Progenitor cell of endocrine pancreas (in vitro differentiated cells): ENCODE measurements around a stretch of chr16.

GRCh38 chr16:84302567-84303530 lies 8.2 kb downstream of the WFDC1 start:
- PRO-cap: no peak

DNA sequence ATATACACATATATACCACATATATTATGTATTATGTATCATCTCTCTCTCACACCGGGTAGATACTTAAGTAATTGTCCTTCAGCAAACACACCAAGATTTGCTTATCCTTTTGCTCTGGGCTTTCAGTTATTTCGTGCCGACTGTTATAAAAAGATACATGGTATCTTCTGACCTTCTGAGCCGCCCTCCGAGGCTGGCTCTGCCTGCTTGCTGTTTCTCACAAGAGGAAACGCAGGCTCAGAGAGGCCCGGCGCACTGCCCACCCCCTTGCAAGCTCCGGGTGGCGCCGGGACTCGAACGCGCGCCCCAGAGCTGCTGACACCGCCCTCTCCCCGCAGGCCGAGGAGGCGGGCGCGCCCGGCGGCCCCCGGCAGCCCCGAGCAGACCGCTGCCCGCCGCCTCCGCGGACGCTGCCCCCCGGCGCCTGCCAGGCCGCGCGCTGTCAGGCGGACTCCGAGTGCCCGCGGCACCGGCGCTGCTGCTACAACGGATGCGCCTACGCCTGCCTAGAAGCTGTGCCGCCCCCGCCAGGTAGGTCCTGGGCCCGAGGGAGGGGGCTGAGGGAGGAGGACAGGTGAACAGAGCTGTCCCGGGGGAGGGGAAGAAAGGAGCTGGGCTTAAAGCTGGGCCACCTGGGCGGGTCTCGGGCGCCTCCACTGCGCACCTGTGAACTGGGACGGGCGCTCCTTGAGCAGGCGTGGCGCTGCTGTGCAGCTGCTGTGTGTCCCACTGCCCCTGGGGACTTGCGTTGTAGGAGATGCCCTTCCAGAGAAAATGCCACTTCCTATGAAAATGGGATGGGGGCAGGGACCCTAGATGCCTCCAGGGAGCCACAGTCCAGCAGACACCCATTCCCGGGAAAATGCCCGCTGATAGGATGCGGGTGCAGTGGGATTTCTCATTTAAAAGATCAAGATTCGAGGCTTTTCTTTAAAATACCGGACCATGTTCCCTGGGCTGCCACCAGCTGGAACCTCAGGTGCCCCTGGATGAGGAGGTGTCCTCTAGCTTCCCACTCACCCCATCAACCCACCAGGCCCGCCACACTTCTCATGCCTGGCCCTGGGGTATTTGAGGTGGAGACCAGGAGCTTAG lies 18.3 kb downstream of the WFDC1 start:
- PRO-cap: no peak

DNA sequence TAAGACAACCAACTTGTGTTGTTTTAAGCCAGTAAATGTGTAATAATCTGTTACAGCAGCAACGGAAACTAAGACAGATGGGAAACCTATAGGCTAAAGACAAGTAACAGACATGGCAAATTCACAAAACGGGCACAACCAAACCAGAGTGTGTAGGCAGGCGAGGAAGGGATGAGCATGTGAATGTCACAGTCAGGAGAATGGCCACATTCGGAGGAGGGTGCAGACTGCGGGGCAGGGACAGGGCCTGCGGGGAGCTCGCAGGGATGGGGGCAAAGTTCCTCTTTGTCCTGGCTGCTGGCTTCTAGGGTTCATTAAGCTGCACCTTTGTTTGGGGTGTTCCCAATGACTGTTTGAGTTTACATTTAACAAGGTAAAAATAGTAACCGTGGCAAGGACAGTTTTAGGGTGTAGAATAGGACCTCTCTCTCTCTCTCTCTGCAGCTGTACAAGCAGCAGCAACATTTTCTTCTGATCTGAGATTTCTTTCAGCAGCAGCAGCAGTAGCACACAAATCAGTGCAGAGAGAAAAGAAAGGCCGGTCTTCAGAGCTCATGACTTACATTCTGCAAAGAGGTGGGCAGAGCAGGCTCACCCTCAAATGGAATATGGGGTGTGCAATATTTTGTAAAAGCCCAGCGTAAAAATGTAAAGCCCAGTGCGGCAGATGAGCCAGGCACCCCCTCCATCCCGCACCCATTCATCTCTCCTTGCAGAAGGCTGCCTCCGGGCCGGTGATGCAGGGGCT lies 18.1 kb upstream of the ATP2C2 start:
- PRO-cap: no peak

DNA sequence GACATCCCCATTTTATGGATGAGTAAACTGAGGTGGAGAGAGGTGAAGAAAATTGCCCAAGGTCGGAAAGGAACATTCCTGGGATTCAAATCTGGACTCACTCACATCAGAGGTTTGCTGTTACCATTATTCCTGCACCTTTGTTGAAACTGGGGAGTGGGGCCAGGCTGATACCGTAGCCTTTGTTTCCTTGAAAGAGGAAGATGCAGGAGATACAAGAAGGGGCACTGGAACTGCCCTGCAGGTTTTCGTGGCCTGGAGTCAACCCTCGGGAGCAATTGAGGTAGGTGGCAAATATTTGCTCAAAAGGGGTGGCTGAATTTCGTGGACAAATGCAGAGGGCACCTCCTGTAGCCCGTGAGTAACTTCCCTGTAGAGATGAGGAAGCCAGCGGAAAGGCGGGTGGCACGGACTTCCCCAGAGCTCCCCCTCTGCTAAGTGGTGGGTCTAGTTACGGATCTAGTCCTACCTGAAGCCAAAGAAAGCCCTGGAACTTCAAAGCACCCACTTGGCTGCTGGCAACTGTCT lies 1.2 kb upstream of the ATP2C2 start:
- PRO-cap: no peak

GRCh38 chr16:84396050-84397141 lies 28.1 kb downstream of the ATP2C2 start:
- PRO-cap: no peak

- PRO-cap: no peak
Measured at GRCh38 chr16:84449696-84450198, 54.7 kb downstream of the MEAK7 start.

GRCh38 chr16:84478982-84479785 lies 25.3 kb downstream of the MEAK7 start:
- PRO-cap: no peak

- PRO-cap: no peak
Measured at GRCh38 chr16:84667827-84668994, 19.9 kb downstream of the KLHL36 start.

DNA sequence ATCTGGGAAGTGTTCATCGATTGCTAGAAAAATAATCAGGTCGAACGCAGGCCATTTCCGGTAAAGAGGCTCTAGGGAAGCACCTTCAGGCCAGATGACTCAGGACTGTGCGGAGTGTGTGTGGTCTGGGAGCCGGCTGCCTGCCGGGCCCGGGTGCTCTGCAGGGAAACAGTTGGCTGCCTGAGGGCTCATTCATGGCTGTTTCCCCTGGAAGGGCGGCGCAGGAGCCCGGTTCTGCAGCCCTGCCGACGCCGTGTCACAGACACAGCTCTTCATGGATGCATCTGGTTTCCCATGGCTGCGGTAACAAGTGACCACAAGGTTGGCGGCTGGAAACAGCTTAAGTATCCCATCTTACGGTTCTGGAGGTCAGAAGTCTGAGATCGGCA lies 13.2 kb upstream of the CRISPLD2 start:
- PRO-cap: no peak

DNA sequence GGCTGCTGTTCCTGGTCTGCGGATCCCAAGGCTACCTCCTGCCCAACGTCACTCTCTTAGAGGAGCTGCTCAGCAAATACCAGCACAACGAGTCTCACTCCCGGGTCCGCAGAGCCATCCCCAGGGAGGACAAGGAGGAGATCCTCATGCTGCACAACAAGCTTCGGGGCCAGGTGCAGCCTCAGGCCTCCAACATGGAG lies 18.6 kb downstream of the CRISPLD2 start:
- PRO-cap: no peak

DNA sequence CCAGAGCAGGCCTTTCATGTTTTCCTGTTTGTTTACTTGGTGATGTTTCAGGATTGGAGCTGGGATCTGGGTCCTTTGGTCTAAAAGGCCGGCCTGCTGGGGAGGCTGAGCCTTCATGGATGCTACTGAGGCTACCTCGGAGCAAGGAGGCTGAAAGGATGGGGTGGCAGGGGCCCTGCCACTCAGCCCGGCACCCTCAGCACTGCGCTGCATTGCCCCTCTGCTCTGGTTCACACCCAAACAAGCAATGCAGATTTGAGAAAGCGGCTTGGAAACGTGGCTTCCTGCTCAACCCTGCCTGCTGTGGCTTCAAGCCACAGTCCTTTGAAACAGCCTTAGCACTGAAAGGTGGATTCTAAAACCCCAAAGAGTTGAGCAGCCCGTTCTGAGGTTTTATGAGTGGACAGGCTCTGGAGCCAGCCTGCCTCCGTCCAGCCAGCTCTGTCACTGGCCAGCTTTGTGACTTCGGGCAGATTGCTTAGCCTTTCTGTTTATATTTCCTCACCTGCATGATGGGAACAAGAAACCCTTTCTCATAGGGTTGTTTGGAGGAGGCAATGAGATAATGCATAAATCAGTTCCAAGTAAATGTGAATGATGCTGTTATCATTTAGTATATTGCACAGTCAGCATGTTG lies 23.4 kb downstream of the CRISPLD2 start:
- PRO-cap: no peak

DNA sequence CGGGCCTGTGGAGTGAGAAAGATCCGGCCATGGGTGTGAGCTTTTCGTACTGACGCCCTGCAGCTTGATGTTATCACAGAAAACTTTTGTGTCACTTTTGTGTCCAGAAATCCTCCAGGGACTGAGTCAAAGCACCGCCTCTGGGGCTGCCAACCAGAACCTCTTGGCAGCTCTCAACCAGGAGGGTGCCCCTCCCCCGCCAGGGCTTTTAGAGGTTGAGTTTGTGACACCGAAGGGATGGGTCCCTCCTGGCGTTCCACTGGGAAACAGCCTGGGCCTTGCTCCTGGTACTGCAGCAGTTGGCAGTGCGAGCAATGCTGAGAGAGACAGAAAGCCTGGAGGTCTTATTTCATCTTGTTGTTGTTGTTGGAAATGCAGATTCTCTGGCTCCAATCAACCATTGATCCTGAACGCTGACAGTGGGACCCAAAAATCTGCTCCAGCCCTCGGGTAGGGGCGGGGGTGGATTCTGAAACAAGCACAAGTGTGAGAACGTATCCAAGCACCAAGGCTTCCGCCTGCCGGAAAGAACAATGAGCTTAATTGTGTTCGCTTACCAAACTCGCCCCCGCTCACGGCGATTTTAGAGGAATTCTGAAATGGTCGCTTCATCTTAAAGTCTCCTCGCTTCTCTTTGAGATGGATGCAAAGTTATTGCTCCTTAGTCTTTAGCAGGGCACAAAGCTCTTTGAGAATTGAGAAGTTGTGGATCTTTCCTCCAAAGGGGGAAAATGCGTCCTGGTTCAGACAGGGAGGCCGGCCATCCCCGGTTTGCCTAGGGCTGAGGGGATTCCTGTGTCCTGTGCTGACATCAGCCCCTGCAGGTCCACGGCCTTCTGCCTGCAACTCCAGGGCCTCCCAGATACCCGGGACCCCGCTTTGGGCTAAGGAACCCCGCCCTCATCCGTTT lies 65.2 kb downstream of the CRISPLD2 start:
- PRO-cap: no peak

DNA sequence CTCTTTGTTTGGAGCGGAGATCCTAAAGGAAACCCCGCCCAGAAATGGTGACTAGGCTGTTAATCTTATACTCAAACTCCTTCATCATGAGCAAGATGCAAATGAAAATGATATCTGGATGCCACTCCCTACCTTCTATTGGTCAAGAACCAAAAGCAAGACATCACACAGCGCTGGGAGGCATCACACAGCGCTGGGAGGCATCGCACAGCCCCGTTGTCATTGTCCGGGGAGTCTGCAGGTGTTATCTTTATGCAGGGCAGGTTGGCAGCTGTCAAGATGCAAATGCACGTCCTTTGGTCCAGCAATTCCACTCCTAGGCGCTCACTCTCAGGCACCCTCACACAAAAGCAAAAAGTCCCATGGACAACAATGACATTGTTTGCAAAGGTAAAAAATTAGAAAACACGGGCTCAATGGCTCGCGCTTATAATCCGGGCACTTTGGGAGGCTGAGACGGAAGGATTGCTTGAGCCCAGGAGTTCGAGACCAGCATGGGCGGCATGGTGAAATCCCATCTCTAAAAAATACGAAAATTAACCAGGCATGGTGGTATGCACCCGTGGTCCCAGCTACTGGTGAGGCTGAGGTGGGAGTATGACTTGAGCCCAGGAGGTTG lies 80.7 kb downstream of the CRISPLD2 start:
- PRO-cap: no peak

DNA sequence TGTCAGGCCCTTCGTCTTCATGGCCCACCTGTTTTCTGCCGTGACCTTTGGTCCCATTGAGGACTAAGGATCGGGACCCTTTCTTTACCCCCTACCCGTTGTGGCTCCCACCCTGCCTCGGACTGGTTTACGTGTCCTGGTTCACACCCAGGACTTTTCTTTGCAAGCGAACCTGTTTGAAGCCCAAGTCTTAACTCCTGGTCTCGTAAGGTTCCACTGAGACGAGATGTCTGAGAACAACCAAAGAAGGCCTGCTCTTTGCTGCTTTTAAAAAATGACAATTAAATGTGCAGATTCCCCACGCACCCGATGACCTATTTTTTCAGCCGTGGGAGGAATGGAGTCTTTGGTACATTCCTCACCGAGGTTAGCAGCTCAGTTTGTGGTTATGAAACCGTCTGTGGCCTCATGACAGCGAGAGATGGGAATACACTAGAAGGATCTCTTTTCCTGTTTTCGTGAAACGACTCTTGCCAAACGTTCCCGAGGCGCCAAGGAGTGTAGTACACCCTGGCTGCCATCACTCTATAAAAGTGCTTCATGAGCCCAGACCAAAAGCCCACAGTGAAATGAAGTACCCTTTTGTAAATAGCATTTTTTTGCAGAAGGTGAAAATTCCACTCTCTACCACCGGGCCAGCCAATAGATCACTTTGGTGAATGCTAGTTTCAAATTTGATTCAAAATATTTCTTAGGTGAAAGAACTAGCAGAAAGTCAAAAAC lies 87.7 kb downstream of the CRISPLD2 start:
- PRO-cap: no peak

DNA sequence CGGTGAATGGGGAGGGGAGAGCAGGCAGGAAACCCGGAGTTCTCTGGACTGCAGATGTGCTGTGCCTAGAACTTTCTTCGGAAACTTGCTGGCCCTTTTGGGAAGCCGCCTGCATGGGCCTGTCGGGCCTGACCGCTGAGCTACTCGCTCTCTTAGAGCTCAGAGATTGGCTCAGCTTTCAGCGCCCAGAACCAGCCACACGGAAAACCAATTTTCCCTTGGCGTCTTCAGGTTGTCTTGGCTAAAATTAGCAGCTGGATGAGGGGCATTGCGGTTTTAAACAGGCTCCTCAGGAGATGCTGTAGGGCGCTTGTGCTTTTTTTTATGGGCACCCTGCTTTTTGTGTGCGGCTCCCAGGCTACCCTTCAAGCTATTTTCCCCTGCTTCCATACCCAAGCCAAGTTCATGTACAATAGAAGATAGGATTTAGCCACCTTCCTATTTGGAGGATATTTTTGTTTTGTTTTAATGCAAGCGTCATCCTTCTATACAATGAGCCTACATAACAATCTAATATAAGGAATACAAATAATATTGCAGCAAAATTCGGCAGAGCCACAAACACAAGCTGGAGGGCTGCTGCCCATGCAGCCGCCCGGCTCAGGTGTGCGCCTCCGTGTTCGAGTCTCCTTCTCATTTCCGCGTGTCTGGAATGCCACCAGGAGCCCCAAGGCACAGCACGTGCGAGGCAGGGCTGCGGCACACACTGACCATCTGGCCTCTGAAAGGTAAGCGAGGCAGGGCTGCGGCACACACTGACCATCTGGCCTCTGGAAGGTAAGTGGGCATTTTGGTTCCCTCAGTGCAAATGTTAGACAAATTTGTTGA lies 37.8 kb downstream of the ZDHHC7 start:
- PRO-cap: no peak

DNA sequence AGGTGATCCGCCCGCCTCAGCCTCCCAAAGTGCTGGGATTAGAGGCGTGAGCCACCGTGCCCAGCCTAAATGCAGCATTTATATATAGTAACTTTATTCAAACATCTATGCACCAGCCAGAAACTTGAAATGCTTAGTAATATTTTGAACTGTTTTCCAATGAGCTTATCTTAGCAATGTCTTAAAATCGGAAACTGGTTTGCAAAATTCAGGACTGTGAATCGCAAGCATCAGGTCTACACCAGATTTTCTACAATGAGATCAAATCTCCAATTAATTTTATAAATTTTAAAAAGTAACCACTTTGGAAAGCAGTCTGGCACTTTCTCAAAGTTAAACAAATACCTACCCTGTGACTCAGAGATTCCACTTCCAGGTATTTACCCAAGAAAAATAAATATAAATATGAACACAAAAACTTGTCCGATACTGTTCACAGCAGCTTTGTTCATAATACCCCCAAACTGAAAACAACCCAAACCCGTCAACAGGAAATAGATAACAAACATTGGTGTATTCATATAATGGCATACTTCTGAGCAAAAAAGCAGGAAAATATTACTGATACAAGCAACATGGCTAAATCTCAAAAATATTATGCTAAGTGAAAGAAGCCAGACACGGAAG lies 12.2 kb downstream of the ZDHHC7 start:
- PRO-cap: no peak

GRCh38 chr16:85010445-85011369 lies 628 bp downstream of the ZDHHC7 start:
- PRO-cap: unidirectional peak, plus-strand start at chr16:85011057; unidirectional peak, plus-strand start at chr16:85011153

DNA sequence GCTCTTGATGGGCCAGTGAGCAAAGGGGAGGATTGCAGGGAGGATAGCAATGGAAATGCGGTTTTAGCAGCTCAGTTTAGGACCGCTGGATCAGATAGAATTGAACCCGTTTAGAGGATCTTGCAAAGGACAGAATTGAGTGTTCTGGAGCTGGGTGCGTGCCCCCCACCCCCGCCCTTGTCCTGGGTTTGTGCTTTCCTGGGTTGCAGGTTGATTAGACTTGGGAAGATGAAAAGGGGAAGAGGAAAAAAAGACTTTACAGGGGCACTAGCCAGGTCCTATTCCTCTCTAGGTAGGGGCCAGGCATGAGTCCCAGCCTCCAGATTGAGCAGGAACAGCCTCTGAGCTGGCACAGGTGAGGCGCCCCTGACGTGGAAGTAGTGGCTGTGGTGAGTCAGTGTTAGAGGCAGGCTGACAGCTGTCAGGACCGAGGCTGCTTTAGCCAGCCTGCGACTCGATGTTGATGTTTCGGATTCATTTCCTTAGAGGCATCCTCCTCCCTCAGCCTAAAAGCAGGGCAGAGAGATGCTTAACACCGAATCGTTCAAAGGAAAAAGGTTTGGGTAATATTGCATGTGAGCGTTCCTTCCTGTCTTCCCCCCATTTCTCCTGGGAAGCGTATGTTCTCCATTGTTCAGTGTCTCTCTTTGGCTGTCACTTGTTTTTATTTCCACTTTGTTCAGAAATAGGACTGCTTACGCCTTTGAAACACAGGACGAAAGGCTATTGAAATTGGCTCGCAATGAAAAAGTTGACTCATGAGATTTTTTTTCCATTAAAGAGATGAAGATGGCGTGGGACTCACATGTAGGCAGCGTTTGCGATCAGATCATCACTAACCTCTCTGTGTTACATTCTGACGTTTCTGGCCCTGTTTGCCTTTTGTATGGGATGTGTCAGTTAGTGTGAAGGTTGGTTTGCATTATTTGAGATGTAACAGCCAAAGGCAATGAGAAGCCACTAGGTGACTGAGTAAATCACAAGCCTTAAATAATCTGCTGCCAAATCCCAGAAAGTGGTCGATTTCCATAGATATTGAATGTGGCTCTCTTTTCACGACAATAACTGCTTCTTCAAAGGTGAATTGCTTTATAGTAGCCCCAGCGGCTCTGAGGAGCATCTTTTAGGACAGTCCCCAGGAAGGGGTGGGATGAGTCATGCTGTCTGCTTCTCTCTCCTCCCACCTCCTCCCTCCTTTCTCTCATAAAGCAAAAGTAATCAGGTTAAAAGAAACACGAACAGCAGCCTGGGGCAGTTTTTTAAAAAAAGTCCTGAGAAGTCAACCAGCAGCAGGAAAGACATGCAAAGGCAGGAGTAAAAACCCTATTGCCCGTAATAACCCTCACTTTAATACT lies 1.3 kb downstream of the KIAA0513 start:
- PRO-cap: no peak

DNA sequence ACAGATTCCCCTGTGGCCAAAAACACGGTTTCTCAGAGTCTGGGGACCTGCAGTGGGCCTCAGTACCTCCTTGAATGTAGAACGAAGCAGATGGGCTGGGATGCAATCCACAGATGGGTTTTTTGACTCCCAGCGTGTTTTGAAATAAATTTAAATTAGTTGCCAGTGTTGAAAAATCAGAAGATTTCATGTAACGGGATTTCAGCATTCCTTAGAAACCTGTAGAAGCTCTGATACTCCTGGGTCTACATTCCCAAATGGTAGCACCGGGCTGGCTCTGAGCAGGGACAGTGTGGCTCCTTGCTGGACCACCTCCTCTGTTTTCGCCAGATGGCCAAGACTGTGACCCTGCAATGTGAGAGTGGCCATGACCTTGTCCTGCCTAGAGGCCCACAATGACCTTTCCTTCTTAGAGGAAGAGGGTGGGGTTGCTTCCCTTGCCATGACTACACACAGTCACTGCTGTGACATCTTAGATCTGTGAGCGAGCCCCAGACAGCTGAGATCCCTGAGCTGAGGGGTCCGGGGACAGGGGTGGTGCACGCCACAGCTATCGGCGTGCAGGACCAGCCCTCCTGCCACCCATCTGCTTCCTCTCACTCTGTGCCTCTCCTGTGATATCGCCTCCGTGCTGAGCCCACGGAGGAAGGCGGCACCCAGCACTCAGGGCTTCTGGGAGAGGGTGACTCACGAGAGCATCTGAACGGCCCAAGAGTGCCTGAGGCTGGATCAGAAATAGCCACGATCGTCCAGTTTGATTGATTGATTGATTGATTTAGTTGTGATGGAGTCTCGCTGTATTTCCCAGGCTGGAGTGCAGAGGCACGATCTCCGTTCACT lies 35.1 kb downstream of the KIAA0513 start:
- PRO-cap: no peak

GRCh38 chr16:85104626-85105193 lies 7.6 kb downstream of the CIBAR2 start:
- PRO-cap: no peak